Pericardium fibroblast (primary cell): ENCODE measurements around a stretch of chr12.

DNA sequence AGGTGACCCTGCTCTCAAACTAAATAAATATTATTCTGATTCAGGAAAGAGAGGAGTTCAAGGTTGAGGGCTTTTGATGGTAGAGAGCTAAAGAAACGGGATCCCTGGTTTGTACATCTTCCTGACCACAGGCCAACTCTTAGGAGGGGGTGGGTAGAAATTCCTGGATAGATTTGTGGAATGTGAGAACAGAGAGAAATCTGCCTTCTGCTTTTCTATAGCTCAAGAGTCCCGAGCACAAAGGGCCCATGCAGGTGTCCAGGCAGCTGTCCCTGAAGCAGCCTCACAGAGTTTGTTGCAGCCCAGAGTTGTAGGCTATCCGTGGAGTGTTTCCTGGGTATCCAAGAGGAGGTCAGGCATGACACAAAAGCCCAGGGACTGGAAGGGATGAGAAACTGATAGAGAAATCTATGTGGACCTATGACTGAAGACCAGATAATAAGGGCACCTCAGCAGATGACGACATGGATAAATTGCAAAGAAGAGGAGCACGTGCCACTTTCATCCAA is 198.6 kb downstream of the BCAT1 start:
- RAMPAGE, long total RNA, result no peak

- RAMPAGE, long total RNA, result no peak
Observed at GRCh38 chr12:24909606-24910135, 39.2 kb downstream of the BCAT1 start.

DNA sequence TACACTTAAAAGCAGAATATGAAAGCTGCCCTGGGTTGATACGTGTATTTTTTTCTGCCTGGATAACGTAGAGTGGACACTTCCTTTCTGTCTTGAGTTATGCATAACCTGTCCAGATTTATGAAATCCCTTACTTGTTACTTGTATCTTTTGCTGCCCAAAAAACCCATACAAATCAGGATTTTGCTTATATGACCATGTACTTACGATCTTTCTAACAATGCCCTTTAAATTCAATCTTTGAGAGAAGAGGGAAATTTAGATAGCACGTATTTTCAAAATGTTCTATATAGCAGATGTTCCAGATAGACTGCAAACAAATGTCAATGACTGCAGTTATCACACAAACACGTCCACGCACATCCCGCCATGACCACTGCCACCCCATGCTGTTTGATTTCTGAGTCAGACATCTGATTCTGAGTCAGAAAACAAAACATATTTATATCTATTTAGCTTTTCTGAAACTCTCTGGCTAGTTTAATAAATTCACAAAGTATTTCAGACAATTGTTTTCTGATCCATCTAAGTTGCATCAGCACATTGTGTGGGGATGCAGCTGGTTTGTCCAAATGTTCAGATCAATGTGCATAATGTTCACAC is 2.2 kb downstream of the IRAG2 start:
- RAMPAGE, long total RNA, result no peak

GRCh38 chr12:25859908-25860485 is 98.5 kb upstream of the RASSF8 start:
- RAMPAGE, long total RNA, result no peak

DNA sequence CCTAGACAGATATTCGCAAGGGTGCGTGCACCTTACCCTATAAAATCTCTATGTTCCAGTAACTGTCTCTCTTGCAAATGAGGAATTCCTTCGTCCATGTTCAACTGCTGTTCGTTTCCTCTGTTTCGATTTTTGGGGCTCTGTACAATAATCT is 278 bp downstream of the BHLHE41 start:
- RAMPAGE, long total RNA, result no peak

GRCh38 chr12:26134807-26135812 is 10.3 kb upstream of the BHLHE41 start:
- RAMPAGE, long total RNA, result no peak

DNA sequence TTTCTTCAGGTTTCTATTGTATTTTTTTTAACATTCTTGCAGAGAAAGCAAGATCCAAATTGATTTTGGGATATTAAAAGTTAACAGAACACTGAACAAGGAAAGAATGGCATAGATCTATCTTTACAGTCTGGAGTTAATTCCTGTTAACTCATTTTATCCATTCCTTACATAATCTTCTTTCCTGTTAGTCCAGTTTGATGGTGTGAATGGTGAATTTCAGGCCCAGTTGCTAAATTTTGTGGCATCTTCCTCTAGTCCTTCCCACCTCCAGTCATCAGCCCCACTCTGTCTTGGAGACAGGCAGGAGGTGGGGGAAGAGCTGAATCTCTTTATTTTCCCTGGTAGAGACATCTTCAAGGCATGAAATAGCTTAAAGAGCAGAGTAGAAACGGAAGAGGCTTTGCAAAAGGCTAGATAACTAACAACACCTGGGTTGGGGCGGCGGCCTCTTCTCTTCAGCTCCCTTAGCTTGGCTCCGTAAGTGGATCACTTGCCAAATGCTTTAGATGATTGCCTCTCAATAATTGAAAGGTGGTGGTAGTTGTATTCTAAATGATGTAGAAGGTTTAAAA is 35.9 kb downstream of the SSPN start:
- RAMPAGE, long total RNA, result no peak

DNA sequence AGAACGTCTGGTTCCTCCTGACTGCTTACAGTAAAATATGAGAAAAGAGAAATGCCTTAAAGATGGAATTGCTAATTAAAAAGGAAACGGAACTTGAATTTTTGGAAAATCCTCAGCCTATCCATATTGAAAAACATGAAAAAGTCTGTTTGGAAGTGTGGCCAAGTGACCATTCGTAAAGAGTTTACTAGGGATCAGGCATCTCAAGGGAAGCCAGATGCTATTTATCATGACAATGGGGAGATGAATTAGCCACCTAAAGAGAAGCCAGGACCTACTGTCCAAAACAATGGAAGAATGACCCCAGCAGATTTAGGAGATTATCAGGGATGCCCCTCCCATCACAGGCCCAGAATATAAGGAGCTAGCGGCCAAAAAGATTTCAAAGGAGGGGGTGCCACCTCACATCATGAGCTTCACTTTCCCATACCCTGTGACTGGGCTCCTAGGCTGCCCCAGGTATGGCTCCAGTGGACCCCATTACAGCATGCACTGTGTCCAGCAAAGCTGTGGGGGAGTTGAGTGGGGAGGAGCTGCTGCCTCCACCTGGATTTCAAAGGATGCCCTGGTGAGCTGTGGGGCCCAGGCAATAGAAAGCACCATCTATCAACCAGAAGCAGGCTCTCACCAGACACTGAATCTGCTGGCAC is 189.1 kb downstream of the ITPR2 start:
- RAMPAGE, long total RNA, result no peak

DNA sequence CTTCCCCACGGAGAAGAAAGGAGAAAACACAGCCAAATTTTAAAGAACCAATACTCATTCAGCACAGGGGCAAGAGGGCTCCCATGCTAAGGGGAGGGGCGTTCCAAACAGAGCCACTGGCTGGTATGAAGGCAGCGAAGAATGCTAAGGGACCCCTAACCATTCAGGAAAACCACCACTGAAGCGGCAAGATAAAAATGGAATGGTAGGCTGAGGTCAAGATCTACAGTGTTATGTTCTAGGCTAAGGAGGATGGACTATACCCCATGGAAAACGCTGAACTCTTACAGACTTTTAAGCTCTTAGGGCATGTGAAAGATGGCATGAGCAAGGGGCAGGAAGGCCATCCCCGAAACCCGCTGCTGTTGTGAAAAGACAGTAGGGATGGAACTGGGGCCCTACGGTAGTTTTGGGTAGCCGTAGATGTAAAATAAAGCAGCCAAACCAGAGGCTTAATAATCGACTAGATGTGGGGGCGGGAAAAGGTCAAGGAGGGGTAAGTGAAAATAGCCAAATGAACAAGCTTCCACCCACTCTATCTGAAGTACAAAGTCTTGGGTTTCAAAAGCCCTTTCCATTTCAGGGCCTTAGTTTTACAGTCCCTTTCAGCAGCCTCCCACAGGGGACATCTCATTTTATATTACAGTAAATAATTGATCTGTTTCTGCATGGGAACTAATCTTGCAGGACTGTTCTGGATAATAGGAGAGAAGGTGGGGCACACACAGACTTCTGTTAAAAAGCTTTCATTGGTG is 105.0 kb downstream of the ITPR2 start:
- RAMPAGE, long total RNA, result no peak

DNA sequence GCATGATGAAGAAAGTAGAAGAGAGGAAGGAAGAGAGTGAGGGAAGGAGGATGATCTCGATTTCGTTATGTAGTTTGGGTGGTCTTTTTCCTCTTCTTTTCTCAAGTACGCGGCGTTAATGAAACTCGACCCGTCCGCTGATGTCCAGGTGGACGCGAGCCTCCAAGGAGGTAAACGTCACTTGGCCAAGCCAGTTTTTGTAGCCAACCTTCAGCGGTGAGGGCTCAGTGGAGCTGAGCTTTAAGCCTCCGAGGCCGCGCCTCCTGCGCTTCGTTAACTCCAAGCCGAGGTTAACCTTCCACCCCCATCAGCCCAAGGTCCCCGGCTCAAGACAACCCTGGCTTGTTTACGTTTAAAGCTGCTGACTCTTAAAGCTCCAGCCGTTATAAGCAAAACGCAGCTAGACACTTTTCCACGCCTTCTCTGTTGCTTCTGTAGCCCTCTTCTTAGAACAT is 750 bp upstream of the ITPR2 start:
- RAMPAGE, long total RNA, result no peak

- RAMPAGE, long total RNA, result no peak
Observed at GRCh38 chr12:26913352-26913972, 24.3 kb downstream of the INTS13 start.

DNA sequence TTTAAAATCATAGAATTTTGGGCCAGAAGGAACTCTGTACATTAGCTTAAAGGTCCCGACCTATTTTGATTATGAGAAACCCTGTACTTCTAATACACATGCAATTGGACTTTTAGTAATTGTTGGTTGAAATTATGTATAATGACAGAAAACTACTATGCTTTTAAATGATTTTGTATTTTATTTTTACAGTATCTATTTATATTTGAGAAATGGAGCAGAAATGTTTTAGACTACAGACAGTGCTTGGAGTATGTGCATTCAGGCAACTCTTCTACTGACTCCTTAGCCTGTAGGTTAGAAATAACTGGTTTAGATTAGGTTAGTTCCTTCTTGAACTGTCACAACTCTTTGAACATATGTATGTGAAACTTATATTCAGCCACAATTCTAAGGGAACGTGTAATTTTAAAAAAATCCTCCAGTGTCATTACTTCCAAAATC is 1.6 kb downstream of the FGFR1OP2 start:
- RAMPAGE, long total RNA, result no peak

DNA sequence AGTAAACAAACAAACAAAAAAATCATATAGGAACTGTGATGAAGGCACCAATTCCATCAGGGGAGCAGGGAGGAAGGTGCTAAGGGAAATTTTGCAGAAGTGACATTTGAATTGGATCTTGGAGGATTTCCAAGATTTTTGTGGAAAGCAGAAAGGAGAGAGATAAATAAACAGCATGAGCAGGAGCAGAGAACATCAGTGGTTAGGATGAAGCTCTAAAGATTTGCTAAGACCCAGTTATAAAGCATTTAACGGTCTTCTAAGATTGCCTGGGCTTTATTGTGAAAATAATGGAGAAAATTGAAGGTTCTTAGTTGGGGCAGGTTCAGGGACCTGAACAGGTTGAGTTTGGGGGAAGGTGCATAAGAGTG is 65.0 kb upstream of the STK38L start:
- RAMPAGE, long total RNA, result no peak

DNA sequence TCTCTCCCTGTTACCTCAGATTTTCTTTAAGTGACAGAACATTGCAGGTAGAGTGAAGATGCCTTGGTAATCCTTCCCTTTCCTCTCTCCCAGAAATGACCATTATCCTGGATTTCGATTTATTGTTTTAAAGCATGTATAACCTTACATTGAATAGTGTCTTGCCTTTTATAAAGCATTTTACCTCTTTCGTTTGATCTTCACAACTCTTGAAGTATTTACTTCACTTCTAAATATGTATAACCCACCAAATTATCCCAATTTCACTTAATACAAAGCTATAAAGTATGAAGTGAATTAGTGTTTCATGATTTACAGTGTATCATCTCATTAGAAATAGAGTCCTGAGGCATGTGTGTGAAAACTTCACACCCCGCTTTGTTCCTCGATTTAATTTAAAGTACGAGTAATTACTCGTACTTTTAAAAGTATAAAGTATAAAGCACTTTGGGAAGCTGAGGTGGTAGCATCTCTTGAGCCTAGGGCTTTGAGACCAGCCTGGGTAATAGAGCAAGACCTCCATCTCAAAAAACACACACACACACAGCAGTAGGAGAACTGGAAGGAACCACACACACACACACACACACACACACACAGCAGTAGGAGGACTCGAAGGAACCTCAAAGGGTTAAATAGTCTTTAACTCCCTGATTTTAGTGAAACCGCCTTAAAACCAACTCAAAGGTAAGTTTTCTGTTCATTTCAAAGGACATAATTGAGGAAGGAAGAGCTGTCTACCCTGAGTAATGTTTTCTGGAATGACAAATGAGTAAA is 32.9 kb downstream of the STK38L start:
- RAMPAGE, long total RNA, result no peak

GRCh38 chr12:27460345-27461289 is 14.1 kb downstream of the SMCO2 start:
- RAMPAGE, long total RNA, result no peak

DNA sequence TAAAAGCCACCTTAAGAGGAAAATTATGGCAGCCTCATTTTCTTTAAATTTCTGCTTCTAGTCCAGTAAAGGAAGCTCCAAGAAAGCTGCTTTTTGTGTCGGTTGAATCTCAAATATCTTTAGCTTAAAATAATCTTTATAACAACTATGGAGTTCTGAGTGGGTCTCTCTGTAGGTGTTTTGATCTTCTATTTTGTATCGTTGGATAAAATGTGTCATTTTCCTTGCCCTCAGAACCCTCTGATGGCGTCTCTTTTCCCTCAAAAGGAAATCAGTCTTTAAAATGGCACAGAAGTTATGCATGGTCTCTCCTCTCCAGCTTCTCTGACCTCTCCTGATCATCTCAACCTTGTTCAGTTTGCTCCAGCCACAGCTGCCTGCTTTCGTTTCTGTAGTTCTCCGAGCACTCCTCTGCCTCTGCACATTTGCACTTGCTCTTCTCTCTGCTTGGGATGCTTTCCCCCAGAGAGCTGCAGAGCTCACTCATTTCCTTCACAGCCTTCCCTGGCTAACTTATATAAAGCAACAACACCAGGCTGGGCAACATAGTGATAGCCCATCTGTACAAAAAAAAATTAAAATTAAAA is 37.4 kb downstream of the PPFIBP1 start:
- RAMPAGE, long total RNA, result no peak

DNA sequence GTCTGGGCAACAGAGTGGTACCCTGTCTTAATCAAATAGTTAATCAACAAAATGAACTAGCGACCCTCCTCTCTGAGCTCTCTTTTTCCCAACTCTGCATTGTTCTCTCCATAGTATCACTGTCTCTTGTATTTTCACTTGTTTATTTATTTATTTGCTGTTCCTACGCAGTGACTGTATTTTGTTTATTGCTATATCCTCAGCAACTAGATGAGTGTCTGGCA is 37.9 kb downstream of the PPFIBP1 start:
- RAMPAGE, long total RNA, result no peak

GRCh38 chr12:27711228-27711874 is 719 bp downstream of the MRPS35 start:
- RAMPAGE, long total RNA, result no peak

DNA sequence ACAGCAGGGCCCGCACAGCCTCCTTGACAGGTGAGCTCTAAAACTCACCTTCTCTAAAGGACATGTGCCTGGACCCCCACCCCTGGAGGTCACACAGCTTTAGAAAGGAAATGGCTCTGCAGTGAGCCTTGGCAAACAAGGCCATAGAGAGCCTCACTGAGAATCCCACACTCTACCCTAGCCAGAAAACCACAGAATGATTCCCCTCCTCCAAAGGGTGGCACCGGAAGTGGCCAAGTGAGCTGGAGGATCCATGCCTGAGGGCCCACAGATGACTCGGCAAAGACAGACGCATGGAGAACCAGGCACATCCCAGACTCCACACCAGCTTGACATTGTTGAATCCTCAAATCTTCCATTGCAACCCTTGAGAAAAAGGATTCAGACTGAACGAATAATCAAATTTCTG is 54.1 kb upstream of the PTHLH start:
- RAMPAGE, long total RNA, result no peak

GRCh38 chr12:28450082-28450638 is 259.9 kb downstream of the CCDC91 start:
- RAMPAGE, long total RNA, result no peak